Measurements from ENCODE around the genes AK9 and WASF1.

GRCh38 chr6:109659209-109659538, 31.8 kb downstream of the AK9 start:
- PRO-cap, result no peak
- RAMPAGE, long total RNA, 3 experiments, result no peak in any of the 3 experiments

DNA sequence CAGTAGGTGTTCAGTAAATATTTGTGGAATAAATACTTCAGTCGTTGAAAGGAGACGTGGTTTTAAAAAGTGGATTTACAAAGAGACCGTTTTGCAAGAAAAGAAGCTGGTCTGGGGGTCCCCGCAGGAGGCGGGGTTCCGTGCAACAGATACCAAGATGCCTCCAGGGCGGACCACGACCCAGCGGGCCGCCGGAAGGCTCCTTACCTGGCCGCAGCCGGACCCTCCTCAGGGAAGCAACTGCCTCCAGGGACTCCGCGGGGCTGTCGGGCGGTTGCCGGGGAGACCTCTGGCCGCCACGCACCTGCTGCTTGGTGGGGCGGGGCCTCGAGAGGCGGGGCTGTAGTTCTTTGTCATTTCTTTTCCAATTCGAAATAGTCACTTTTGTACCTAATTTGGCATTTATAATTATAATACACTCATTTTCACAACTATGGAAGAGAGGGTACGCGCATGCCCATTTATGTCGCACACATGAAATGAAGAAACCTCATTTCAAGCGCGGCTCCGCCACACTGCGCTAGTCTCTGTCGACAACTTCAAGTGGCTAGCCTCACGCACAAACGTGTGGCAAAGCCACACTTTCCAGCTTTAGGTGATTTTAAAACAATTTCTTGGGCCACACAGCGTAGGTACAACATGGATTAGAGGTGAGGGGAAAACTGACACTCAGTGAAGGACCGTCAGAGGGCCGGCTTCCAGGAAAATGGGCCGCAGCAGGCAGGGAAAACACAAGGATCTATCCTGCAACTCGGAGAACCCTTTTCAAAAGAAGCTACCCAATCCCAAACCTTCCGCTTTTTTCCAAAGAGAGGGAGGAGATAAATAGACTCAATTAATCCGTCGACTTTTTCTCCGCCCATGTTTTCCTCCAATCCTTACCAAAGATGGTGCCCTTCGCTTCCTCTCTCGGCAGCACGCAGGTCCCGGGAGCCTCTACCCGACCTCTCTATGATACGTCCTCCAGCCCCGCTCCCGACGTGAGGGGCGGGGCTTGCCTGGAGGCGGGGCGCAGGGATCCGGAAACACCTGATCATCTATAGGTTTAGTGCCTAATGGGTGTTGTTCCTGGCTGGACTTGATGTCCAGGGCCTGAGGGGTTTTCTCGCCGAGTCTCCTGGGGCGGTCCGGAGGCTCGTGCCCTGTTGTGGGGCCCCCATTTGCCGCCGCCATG, at the start of gene AK9:
Gene AK9, minus strand, starts transcription at position 938 of the 1,174 bp plus-strand sequence.
- PRO-cap, result bidirectional peak, plus-strand start at position 981 of the sequence, minus-strand start at position 938 of the sequence
- RAMPAGE, long total RNA, 3 experiments, result start-site peak on the plus strand in 3 of 3 experiments, centred at positions 1,029 to 1,053 of the sequence, 43 to 93 reads per replicate; start-site peak on the minus strand in 3 of 3 experiments, centred at positions 906 to 924 of the sequence, 22 to 59 reads per replicate

DNA sequence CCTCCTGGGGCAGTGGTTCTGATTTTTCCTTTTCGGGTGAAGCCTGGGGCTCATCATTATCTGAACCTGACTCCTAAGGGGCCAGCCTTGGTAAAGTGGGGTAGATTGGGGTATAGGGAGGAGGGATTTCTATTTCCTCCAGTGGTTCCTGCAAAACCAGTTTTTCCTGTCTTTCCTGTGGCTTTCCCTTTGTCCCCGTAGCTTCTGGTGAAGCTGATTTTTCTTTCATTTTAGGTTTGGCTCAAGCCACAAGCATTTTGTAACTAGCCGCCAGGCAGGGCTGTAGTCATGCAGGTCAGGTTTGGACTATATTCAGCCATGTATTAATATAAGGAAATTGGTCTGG, 85.1 kb upstream of the GPR6 start:
- PRO-cap, result no peak
- RAMPAGE, long total RNA, 3 experiments, result no peak in any of the 3 experiments

GRCh38 chr6:110179402-110179777, at the start of gene WASF1:
WASF1 (minus strand) TSS chr6:110179670.
- PRO-cap, result unidirectional peak, minus-strand start at chr6:110179631
- RAMPAGE, long total RNA, 3 experiments, result start-site peak on the minus strand in 2 of 3 experiments, at chr6:110179634-110179697 at its widest, 27 to 70 reads per replicate

- PRO-cap, result unidirectional peak, minus-strand start at chr6:110179952; unidirectional peak, minus-strand start at chr6:110180016
- RAMPAGE, long total RNA, 3 experiments, result start-site peak on the minus strand in 2 of 3 experiments, at chr6:110179864-110179981 at its widest, 19 to 27 reads per replicate
These were observed 368 bp upstream of the CDC40 start for GRCh38 chr6:110179778-110180339.

DNA sequence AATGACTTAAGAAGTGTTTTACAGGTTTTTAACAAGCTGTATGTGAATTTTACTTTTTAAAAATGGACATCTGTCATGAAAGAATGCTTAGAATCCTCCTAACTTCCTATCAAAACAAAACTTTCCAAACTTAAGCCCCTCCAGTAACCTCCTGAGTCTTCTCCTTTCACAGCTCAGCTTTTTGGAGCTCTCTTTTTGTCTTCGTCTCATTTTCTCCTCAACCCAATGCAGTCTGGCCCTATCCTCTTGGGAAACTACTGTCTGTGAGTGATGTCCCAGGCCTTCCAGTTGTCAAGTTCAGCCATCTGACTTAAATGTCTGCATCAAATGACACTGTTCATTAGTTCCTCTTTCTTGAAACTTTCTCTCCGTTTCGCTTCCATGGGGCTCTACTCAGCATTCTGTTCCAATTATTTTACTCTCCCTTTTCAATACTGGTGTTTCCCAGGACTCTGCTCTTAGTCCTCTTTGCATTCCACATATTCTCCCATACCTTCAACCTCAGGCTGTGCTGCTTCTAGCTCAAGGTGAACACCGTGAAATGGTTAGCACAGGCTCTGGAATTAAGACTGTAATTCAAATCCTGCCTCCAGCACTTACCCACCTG, 1.4 kb downstream of the CDC40 start:
- PRO-cap, result no peak
- RAMPAGE, long total RNA, 3 experiments, result no peak in any of the 3 experiments

DNA sequence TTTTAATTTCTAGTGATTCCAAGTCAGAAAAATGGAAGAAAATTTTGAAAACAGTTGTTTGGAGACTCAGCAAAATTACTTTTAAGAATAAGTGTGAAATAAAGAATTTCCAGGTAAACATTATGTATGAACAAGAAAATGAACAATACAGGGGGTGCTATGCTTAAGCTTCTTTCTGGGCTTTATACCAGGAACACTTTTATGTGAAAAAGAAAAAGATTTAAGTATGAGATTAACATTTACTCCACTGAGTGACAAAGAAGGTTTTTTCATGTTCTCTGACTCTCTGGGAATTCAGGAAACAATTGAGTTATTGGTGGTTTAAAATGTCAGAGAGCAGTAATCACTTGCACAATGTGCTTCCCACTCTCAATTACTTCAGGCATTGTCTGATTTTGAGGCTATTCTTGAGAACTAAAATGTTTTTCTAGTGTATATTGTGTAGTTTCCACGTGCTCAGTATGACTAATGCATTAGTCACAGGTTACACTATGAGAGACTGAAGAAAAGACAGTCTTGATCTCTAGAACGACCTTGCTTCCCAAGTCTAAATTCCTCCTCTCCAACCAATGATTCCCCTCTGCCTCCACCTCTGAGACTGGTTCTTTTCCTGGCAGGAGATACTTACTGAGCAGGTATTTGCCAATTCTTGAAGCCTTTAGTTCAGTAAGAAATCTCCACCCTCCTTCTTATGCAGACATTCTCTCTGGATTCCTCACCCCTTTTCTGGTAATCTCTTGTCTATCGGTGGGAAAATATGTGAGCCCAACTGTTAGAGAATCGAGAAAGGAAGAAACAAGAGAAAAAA, 60.7 kb upstream of the SLC22A16 start:
- PRO-cap, result no peak
- RAMPAGE, long total RNA, 3 experiments, result no peak in any of the 3 experiments

GRCh38 chr6:110554743-110555565, 78.5 kb upstream of the SLC22A16 start:
- PRO-cap, result bidirectional peak, plus-strand start at chr6:110555312, minus-strand start at chr6:110555124
- RAMPAGE, long total RNA, 3 experiments, result no peak in any of the 3 experiments

DNA sequence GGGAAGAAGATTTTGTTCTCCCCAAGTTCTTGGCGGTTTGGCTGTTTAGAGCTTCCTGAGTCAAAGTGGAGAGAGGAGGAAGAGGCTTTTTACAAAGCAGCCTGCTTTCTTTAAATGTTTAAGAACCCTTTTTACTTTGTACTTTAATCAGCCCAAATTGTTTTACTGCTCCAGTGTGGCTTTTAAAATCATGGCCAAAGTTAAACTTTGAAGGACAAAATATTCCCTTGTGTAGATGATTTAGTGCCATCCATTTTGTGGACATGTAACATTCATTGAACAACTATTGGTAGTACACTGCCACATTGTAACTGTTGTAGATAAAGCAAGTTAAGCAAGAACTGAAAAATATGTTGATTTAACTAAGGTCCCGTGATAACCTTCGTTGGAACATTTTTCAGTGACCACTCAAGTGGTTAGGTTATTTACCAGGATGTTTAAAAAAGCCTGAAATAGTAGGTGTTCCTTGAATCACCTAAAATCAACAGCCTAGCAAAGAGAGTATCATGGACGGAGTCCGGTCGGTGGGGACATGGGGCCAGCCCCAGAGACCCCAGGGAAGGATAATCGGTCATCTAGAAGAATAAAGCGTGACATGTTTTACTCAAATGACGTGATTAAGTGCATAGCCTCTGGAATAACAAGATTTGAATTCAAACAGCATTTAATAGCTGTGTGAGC, 2.5 kb downstream of the AMD1 start:
- PRO-cap, result no peak
- RAMPAGE, long total RNA, 3 experiments, result no peak in any of the 3 experiments

GRCh38 chr6:111075993-111076518, 11.2 kb upstream of the SLC16A10 start:
- PRO-cap, result no peak
- RAMPAGE, long total RNA, 3 experiments, result no peak in any of the 3 experiments

DNA sequence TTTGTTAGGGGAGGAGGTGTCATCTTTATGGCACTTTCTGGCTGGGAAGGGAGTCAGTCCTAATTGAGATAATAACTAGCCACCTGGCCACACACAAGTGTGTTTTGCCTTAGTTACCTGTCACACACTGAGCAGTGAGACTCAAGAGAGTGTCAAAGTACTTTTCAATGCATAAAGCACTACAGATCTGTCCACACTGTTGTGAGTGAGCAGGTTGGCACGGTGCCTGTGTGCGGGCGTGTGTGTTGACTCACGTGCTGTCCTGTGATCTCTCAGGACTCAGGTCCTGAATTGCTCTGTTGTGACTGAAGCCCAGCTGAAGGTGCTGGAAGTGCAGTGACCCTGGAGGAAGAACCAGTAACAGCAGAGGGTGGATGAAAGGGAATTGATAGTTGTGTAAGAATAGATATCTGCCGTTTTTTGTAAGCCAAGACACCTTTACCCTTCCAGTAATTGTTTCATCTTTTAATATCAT, 18.2 kb downstream of the SLC16A10 start:
- PRO-cap, result no peak
- RAMPAGE, long total RNA, 3 experiments, result no peak in any of the 3 experiments

DNA sequence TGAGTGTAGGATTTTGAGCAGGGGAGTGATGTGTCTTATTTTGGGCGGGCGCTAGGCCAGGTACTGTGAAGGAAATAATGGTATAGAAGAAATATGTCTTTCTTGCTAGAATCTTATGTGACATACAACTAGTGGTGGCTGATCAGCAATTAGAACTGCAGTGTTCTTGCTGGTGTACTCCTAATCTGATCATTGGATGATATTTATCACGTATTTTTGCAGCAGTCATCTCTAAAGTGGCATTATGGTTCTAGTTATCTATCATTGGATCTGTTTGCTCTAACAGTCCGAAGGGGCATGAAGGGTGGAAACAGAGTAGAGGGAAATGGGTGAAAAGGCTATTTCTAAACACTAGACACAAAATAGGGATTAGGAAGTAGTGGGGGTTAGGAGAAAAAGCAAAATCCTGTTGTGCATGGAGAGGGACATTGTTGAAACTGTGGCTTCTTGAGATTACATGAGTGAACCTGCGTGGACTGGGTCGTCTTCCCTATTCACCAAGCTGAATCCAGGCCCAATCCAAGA, 40.2 kb downstream of the SLC16A10 start:
- PRO-cap, result no peak
- RAMPAGE, long total RNA, 3 experiments, result start-site peak on the plus strand in 1 of 3 experiments, centred at position 229 of the sequence, 5 reads per replicate

- PRO-cap, result no peak
- RAMPAGE, long total RNA, 3 experiments, result no peak in any of the 3 experiments
These were observed 9.5 kb downstream of the REV3L start for GRCh38 chr6:111473193-111474334.

GRCh38 chr6:111474335-111474869, 8.6 kb downstream of the REV3L start:
- PRO-cap, result no peak
- RAMPAGE, long total RNA, 3 experiments, result no peak in any of the 3 experiments

DNA sequence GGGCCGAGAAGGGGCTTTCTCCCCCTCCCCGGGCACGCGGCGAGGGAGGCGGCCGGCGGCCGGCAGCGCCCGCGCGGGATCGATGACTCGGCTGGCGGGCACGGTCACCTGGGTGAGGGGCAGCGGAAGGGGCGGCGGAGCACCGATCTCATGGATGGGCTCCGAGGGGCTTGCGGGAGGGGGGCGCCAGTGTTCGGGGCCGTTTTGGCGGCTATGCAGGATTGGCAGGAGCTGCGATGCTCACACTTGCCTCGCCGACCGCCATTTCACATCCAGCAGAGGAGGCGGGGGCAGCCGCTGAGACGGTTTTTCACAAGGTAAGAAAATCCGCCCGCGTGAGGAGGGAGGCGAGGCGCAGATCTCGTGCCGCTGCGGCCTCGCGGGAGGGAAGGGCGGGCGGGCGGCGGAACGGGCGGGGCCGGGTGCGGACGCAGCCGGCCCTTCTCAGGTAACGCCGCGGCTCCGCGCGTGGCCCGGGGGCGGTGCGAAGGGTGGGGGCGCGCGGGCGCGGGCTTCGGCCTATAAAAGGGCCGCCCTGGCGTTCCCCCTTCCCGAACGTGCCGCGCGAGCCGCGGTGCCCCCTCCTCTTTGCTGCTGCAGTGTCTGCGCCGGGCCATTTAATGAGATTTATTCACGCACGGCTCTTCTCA, 456 bp upstream of the REV3L start:
- PRO-cap, result bidirectional peak, plus-strand start at position 42 of the sequence, minus-strand start at position 81 of the sequence; bidirectional peak, plus-strand start at position 389 of the sequence, minus-strand start at position 363 of the sequence; bidirectional peak, plus-strand start at position 551 of the sequence, minus-strand start at position 593 of the sequence
- RAMPAGE, long total RNA, 3 experiments, result start-site peak on the plus strand in 3 of 3 experiments, centred at positions 151 to 200 of the sequence, 17 to 24 reads per replicate

DNA sequence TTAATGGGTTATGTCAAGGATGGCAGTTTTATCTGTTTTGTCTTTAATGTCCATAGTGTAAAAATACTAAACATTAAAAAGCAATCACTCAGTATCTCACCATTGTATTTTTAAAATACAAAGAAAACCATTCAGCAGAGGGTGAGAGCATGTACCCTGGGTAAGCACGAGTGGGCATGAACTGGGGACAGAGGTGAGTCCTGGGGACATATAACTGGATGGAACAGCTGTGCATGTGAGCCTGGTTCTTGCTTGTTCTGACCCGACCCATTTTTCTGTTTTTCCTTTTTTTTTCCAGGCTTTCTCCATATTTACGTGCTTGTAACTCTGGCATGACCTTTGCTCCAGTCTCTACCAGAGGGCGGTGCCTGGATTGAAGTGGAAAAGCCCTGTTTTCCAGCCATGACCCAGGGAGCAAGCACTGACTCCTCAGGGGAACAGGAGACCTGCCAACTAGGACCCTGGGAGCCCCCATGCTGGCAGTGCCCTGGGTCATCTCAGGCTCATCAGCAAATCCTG, 8.1 kb downstream of the TRAF3IP2 start:
- PRO-cap, result no peak
- RAMPAGE, long total RNA, 3 experiments, result no peak in any of the 3 experiments

DNA sequence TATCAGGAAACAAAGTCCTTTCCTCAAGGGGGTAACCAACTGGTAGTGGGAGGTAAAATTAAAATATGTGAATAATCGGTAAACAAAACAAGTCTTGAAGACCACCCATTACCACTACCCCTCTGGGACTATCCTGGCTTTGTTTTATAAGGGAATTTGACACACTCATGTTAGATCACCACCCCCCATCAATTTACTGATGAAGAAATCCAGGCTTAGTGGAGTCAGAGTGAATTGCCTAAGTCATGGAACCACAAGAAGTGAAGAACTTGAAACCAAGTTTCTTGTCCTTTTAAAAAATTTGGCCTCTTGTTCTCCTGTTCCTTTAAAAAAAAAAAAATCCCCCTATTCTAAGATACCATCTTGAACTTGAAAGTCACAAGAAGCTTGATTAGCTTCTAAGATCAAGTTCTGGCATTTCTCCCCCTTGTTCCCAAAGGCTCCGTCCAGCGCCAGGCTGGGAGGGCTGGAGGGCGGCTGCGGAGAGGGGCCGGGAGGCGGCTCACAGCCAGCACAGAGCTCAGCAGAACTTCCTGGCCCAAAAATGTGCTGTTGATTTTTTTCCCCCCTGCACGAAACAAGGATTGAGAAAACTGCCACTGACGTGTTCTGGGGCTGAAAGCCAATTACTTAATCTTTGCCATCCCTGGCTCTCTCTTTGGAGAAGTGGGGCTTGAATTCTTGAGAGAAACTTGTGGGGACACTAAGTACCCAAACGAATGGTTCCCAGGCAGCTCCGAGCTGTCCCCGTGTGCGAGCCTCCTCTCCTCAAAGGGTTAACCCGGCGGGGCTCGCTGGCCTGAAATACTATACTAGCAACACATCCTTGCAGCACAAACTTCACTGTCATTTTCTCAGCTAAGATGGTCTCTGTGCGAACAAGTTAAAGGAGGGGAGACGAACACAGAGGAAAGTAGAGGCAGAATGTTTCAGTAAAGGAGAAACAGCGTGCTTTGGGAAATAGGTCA, 633 bp downstream of the TRAF3IP2 start:
- PRO-cap, result bidirectional peak, plus-strand start at position 849 of the sequence, minus-strand start at position 532 of the sequence
- RAMPAGE, long total RNA, 3 experiments, result no peak in any of the 3 experiments

GRCh38 chr6:111620057-111620585, 14.4 kb upstream of the TRAF3IP2 start:
- PRO-cap, result no peak
- RAMPAGE, long total RNA, 3 experiments, result no peak in any of the 3 experiments

DNA sequence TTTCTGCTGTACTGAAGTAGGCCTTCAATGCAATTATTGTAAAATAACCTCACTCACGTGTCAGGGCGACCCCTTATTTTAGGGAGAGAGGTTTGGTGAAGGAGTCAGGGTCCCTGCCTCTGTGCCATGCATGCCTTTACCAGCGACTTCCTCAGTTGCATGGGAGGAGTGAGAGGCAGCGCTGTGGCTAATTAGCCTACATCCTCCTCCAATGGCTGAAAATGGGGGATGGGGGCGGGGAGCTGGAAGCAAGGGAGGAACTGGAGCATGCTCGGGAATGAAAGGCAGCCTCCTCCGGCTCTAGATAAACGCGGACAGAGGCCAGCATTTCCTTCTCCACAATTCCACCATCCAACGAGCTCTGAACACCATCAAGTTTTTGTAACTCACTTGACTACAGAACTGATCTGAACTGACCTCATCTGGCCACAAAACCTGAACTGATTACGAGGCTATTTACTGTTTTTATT, 58.0 kb upstream of the TRAF3IP2 start:
- PRO-cap, result no peak
- RAMPAGE, long total RNA, 3 experiments, result no peak in any of the 3 experiments

- PRO-cap, result no peak
- RAMPAGE, long total RNA, 3 experiments, result no peak in any of the 3 experiments
These were observed 118.9 kb downstream of the FYN start for GRCh38 chr6:111754234-111754806.

All from tibial nerve (tissue), 3 donors.